Hair follicular keratinocyte (primary cell): ENCODE results near the gene KCNJ15.

DNA sequence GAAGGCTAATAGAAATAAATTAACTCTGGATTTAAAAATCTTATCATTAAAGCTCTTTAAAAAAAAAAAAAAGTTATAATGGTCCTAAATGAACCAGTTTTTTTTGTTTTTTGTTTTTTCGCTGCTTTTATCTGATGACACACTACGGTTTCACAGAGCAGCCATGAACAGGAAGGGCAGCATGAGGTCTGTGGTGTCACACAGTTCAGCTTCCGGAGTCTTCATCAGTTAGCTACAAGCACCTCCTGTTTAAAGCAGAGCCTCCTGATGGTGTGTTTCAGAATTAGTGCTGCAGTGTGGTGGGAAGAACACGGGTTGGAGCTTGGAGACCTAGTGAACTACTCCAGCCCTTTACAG is 17.2 kb downstream of the DOP1B start:
- RAMPAGE, long total RNA, result no peak

DNA sequence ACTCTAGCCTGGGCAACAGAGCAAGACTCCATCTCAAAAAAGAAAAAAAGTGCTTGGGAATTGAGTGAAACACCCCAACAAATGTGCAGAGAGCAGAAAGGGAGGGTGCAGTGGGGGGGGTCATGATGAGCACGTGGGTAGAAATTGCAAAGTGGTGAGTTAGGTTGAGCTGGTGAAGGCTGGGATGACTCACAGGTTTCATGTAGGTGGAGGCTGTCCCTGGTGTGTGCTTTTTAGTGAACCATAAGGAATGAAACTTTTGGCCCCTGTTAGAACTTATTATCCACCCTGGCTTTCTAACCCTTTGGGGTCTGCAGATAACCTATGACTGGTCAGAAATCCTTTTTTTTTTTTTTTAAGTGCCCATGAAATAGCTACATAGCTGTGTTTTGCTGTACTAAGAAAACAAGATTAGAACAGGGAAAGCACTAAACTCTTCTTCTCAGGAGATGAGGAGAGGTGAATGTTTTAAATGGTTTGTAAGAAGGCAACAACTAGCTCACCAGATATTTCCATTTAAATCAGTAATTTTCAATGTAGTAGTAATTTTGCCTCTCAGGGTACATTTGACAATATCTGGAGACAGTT is 47.0 kb downstream of the DOP1B start:
- RAMPAGE, long total RNA, result no peak

DNA sequence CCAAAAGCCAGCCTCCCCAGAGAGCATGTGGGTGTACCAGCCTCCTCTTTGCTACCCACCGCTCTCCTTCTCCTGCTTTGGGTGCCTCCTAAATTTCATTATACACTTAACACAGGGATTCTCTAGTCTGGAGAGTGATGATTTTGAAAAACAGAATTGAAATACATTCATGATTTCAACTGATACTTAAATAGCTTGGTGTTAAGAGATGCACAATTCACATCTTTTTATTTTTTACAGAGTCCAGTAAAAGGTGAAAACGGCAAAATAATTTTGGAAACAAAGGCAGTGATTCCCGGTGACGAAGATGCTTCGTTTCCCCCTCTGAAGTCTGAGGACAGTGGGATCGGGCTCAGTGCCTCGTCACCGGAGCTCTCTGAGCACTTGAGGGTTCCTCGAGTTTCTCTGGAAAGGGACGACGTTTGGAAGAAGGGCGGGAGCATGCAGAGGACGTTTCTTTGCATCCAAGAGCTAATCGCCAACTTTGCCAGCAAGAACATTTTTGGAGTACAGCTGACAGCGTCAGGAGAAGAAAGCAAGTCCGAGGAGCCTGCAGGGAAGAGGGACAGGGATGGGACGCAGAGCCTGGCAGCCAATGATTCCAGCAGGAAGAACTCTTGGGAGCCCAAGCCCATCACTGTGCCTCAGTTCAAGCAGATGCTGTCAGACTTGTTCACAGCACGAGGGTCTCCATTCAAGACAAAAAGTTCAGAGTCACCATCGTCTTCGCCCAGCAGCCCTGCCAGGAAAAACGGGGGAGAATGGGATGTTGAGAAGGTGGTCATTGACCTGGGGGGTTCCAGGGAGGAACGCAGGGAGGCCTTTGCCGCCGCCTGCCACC is 73.8 kb downstream of the DOP1B start:
- RAMPAGE, long total RNA, result no peak

DNA sequence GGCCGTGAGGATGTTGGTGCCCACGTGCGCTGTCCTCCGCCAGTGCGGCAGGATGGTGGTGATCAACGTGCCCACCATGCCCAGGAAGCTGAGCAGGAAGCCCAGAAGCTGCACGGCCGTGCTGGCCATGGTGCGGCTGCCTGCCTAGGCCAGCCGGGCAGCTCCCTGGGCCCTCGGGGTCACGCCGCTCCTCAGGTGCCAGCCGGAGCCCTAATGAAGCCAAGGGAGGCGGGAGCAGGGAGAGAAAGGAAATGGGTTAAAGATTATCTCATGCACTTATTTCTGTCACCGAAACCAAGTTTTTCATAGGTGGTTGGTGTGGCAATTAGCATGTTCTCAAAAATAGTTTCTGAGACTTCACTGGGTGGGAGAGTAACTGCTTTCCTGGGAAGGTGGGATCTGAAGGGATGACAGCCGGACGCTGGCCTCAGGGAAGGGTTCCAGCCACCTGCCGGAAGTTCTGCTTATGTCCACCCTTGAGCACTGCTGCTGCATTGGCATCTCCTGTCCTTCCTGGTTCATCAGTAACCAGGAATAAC is 18.3 kb downstream of the CLDN14 start:
- RAMPAGE, long total RNA, result no peak

DNA sequence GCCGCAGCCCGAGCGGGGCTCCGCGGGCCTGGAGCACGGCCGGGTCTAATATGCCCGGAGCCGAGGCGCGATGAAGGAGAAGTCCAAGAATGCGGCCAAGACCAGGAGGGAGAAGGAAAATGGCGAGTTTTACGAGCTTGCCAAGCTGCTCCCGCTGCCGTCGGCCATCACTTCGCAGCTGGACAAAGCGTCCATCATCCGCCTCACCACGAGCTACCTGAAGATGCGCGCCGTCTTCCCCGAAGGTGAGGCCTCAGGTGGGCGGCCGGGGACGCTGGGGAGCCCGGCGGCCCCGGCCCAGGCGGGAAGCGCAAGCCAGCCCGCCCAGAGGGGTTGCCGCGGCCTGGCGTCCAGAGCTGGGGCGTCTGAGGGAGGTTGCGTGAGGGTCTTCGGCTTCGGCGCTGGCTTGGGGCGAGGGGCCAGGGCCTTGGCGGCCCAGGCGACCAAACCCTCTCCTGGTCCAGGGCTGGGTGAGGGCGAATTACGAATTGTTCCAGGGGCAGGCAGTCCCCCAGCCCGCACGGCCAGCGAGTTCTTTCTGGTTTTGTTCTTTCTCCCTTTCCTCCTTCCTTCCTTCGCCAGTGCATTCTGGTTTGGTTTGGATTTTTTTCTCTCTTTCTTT is 873 bp downstream of the SIM2 start:
- RAMPAGE, long total RNA, result no peak

GRCh38 chr21:36749957-36750513 is 51.1 kb downstream of the SIM2 start:
- RAMPAGE, long total RNA, result no peak

- RAMPAGE, long total RNA, result no peak
Measured at GRCh38 chr21:36792092-36792894, 93.4 kb downstream of the SIM2 start.

- RAMPAGE, long total RNA, result no peak
Measured at GRCh38 chr21:36994518-36995230, 11.8 kb upstream of the RIPPLY3 start.

GRCh38 chr21:37074548-37075523 is 1.8 kb downstream of the TTC3 start:
- RAMPAGE, long total RNA, result no peak

- RAMPAGE, long total RNA, result no peak
Measured at GRCh38 chr21:37083585-37084423, 10.8 kb downstream of the TTC3 start.

DNA sequence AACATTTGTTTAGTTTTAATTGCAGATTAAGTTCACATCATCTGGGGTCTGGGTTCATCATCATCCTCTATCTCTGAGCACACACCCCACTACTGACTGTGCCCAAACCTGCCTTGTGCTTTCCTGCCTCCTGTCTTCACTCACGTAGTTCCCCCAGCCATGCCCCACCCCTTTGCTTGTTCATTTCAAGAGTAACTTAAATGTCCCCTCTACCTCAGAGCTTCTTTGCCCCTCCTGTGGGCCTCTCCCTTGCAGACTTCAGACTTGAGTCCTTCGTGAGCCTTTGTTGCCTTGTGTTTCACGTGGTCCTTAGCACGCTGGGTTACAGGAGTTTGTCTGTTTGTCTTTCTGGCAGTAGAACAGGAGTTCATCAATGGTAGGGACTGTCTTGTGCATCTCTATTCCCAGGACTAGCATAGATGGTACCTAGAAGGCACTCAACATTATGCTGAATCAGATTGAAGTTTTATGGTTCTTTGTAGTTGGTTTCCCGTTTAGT is 86.0 kb downstream of the TTC3 start:
- RAMPAGE, long total RNA, result no peak

DNA sequence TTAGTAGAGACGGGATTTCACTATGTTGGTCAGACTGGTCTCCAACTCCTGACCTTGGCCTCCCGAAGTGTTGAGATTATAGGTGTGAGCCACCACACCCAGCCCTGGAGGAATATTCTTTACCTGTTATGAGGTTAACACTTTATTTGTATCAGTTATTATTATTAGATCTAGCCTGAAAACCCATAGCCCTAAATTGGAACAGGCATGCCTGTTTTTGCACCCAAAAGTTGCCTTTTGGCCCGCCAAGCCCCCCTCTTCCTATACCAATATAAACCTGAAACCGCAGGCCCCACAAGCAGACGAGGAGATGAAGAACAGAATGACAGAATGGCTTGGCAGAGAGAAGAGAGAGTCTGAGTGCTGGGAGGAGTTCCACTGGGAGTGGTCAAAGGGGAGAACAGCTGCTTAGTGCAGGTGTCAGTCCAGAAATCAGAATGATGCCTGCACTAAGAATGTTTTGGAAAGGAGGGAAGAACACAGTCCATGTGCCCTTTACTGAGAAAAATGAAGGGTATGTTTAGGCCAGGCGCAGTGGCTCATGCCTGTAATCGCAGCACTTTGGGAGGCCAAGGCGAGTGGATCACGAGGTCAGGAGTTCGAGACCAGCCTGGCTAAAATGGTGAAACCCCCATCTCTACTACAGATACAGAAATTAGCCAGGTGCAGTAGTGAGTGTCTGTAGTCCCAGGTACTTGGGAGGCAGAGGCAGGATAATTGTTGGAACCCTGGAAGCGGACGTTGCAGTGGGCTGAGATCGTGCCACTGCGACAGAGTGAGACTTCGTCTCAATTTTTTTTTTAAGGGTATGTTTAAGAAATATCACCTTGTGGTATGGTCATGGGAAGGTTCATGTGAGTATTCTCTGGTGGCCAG is 9.4 kb downstream of the DYRK1A start:
- RAMPAGE, long total RNA, result no peak

GRCh38 chr21:37433681-37434331 is 67.2 kb downstream of the DYRK1A start:
- RAMPAGE, long total RNA, result no peak

- RAMPAGE, long total RNA, result no peak
Measured at GRCh38 chr21:37521664-37522199, 155.2 kb downstream of the DYRK1A start.

DNA sequence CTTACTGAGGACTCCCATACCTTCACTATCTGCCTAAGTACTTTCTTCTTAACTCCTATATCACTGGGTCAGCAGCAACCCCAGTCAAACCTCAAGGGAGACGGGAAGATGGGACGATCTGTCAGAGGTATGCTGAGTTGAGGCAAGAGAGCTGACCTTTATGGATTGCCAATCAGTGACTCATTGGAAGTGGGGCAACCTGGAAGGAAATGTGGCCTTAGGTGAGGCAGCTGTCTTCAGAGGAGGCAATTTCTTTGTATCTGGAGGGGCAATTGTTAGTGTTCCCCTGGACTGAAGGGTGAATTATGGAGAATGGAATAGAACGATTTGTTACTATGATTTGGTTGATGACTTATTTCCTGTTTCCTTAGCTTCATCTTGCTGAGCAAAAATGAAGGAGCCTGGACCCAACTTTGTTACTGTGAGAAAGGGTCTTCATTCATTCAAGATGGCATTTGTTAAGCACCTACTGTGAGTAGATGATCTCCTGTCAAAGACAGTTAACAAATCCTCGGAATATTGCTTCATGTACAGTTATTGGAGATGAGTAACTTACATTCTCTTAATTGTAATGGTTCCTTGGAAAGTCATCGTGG is 134.8 kb upstream of the KCNJ15 start:
- RAMPAGE, long total RNA, result no peak

DNA sequence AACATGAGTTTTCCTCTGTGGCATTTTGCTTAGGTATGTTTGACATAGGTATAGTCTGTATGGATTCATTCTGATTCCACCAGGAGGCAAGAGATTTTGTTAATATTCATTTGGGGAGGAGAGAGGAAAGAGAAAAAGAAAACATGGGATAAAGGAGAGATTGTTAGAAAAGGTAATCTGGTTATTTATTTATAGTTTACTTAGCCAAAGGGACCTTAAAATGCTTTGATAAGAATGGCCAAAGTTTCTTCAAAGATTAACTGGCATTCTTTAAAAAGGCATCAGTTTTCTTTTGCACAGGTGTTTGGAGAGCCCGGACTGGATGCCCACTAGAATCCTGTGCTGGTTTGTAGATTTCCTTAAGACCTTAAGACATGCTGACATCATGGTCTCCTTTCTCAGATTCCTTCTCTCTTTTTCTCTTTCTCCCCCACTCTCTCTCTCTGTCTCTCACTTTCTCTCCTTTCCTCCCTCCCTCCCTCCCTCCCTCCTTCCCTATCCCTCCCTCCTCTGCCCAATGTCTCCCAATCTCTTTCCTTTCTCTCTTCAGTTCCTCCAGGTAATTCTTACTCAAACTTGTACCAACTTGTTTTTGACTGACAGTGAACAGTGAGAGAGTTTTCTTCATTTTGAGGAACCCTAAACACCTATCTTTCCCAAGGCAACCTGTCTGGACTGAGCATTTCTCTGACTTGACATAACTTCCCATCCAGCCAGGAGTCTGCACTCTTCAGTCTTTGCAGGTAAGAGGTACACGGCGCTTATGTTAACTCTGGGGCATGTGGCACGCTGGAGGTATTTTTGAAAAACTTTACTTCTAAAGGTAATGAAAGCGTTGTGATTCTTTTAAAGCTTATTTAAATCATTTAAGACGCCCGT is at the start of gene KCNJ15:
Gene KCNJ15, plus strand, starts transcription at position 549 of the 879 bp plus-strand sequence.
- RAMPAGE, long total RNA, result no peak

GRCh38 chr21:38341296-38342075 is 84.7 kb downstream of the KCNJ15 start:
- RAMPAGE, long total RNA, result no peak

GRCh38 chr21:38474012-38474687 is 24.1 kb downstream of the ERG start:
- RAMPAGE, long total RNA, result no peak

DNA sequence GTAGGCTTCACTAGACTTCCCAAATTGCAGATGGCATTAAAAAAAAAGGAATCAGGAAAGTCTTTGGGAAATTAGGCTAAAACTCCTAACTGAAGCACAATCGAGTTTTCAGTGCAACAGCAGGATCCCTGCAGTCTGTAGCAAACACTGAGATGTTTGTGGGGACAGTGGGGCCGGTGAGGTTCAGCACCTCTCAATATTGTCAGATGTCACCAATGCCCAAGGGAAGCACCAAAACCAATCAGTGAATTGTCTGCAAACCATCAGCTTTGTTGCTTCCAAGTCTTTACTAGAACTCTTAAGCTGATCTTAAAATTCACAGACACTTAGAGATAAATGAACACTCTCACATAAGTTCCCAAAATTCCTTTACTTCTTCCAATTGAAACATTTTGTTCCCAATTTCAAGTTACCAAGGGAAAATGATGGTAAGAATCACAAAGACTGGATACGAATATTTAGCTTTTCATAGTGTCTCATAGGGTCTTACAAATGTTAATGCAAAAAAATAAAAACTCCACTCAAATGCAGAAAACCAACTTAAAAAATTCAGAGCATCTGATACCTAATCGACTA is 2.5 kb downstream of the ERG start:
- RAMPAGE, long total RNA, result no peak

- RAMPAGE, long total RNA, result no peak
Measured at GRCh38 chr21:38499713-38500403, 1.6 kb upstream of the ERG start.